Colic lymph node (tissue), 1 donor: ENCODE measurements around the gene LMOD2.

DNA sequence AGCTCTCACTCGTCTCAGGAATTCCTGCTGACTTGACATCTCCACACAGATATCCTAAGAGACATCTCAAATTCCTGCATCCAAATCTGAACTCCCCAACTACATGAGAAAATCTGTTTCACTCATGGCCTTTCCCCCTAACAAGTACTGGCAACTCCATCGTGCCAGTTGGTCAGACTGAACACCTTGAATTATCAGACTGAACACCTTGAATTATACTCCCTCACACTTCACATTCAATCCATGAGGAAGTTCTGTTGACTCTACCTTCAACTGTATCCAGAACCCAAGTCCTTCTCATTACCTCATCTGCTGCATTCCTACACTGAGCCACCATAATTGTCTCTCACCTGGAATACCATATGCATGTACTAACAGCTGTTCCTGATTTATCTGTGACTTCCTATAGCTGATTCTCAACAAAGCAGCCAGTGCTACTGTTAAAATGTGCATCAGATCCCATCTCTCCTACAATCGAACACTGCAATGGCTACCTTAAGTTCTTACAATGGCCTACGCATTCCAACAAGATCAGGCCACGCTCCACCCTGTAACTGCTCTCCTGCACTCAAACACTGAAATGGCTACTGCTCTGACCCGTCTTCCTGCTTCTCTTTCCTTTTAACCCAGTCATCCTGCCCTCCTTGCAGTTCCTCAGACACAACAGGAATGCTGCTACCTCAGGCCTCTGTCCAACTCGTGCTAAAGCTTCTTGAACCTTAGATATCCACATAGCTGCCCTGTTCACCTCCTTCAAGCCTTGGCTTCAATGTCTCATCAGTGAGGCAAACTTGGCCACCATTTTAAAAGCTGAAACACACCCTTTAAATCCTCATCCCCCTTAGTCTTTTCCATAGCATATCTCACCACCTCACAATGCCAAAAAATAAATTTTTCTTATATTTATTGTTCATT lies 110.7 kb downstream of the CTTNBP2 start:
- PRO-cap: no peak

GRCh38 chr7:117773678-117773943 lies 99.6 kb downstream of the CTTNBP2 start:
- PRO-cap: no peak

GRCh38 chr7:117963900-117964144 lies 90.6 kb upstream of the CTTNBP2 start:
- PRO-cap: no peak

DNA sequence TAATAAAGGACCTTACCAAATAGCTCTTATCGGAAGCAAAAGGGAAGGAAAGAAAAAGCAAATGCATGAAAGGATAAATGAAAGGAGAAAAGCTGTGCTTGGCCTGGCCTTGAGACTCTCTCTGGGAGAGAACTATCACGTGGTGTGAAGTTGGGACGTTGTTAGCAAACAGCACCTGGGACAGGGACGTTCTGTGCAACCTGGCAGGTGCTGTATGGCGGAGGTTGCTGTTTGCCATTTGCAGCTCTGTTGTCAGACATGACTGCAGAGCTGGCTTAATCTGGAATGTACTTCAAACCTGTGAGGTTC lies 800.6 kb upstream of the KCND2 start:
- PRO-cap: no peak

DNA sequence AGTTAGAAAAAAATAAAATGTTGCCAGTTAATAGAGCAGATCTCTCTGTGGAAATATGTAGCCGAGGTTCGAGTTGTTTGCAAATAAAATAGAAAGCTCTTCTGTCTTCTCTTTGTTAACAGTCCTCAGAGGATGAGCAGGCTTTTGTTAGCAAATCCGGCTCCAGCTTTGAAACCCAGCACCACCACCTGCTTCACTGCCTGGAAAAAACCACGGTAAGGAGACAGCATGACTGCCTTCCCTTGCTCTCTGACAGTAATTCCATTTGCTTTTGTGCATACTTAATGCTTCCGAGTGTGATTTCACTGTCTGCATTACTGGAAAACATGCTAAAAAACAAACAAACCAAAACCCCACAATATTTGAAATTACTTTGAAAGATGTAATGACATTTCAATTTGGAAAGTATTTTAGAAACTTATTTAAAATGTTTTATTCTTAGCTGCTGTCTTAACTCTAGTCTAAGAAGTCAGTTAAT lies 115.5 kb downstream of the TSPAN12 start:
- PRO-cap: no peak

DNA sequence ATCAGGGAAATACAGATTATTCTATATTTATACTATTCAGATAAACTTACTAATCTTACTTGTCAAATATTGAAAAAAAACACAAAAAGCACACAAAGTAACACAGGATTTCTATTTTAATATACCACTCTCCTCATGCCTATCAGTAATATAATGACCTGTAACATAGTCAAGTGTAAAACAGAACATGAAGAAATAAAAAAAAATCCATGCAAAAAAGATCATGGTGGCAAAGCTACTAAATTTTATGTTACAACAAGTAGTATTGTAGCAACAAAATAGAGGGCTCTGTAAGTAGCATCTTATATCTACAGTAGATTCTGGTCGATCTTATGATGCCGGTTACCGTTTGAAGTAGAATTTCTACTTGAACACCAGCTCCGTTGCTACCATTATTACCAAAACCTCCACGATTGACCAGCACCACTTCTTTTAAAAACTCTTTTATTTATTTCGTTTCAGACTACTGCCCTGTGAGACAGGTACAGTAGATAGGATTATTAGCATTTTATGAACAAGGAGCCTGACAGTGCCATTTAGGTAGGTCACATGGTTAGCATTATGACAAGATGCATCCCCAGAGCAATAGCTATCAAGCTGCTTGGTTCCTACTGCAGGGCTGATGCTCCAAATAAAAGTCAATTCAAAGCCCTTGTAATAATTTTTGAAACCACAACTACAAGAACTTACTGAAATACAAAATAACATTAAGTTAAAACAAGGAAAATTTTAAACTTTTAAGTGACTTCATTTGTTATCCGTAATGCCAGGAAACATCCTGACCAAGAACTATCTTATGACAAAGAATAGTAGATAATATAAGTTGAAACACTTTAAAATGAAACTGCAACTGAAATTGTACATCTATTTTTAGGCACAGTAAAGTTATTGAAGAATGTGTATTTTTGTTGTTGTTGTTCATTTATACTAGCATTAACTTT lies 2.2 kb downstream of the CPED1 start:
- PRO-cap: no peak

DNA sequence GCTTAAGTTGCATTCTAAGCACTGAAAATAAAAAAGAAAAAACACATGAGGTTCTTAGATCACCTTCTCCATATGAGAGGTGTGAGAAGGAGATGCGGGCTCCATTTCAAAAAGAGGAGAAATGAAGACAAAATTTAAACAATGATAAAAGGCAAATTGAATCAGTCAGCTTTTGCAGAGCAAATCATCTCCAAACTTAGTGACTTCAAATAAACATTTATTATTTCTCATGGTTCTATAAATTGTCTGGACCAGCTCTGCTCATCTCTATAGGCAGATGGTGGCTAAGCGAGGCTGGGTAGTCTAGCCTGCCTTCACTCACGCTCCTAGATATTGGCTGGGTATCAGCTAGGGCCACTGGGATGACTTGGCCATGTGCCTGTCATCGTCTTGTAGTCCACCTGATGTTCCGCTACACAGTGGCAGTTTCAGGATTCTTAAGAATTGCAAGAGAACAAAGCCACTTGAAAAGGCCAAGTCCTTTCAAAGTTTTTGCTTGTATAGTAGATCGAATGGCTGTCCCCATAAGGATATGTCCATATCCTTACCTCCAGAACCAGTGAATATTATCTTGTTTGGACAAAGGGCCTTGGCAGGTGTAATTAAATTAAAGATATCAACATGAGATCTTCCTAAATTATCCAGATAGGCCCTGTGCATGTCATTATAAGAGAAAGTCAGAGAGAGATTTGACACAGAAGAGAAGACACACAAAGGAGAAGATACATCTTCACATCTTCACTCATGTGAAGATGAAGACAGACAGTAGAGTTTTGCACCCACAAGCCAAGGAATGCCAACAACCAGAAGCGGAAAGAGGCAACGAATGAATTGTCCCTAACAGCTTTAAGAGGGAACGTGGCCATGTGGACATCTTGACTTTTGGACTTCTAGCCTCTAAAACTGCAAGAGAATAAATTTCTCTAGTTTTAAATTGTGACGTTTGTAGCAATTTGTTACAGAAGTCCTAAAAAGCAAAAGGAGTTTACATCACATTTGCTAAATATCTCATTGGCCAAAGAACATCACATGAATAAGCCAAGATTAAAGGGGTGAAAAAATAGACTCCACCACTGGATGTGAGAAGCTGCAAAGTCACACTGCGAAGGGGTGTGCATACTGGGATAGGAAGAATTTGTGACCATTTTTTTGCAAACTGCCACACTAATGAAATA lies 123.6 kb downstream of the CPED1 start:
- PRO-cap: no peak

DNA sequence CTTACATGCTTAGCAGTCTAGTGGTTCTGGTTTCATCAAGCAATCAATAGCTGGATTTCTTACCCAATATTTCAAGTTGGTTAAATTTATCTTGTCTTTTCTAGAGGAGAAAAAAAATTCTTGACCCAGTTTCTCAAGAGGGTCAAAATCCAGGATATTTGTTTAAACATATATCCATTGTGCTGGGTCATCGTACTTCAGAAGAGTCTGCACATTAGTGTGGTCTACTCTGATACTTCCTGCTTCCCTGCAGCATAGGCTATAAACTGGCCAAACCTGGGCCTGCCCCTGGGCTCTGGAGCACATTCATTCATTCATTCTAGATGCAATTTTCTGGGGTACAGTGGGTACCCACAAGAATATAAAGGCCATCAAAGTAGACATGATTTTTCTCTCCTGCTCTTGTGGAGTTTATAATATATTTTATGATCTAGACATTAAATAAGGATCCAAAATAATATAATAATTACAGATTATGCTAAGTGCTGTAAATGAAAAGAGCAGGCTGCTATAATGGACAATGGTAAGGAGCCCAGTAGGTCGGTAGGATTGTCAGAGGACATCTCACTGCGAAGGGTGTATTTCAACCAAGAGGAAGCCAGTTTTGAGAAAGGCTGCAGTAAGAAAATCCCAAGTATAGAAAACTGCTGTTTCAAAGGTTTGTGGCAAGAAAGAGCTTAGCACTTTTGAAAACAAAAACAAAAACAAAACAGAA lies 141.9 kb upstream of the WNT16 start:
- PRO-cap: no peak

DNA sequence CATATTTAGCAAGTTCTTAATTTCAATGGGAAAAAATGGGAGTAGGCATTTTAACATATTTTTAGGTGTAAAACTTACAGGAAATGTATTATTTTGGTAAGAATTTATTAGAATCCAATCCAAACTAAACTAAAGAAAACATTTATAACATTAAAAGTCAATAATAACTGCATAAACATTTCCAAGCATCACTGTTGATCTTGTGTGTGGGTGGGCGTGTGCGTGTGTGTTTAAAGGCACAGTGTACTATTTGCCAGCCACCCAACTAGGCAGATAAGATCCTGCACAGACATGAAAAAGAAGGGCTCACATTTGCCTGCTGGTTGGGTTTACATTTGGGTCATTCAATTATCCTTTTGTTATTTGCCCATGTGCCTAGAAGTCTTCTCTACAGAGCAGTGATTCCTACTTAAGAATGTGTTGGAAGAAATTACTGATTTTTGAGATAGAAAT lies 31.0 kb upstream of the WNT16 start:
- PRO-cap: no peak

GRCh38 chr7:121329348-121329910 lies 629 bp downstream of the WNT16 start:
- PRO-cap: no peak

DNA sequence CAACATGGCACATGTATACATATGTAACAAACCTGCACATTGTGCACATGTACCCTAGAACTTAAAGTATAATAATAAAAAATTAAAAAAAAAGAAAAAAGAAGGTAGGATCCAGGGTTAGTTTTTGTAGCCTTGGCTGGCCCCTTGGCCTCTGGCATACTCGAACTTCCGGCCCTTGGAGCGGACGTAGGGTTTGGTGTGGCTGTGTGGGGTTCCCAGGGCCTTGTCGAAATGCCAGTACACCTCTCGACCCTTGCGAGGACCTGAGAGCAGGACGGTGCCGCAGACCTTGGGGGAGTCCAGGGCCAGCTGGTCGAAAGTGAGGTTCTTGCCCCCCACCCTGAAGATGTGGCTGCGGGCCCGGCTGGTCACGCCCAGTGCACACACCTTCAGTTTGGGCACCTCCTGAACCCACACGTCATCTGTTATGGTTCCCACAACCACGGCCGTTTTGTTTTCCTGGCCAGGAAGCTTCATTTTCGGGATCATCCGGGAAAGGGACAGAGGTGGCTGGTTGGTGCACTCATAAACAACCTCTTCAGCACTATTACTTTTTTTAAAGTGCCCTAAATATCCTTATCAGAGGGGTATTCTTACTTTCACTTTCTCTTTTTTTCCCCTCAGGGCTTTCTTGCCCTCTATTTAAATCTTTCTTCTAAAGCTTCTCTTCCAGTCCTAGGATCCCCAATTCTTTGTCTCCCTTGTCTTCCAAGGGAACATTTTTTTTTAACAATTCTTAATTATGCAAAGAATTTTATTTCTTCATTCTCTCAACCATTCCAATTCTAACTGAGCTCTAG lies 44.8 kb upstream of the FAM3C start:
- PRO-cap: no peak

- PRO-cap: no peak
Observed at GRCh38 chr7:121832410-121832754, 40.6 kb upstream of the PTPRZ1 start.

- PRO-cap: bidirectional peak, plus-strand start at chr7:122144516, minus-strand start at chr7:122144239
Observed at GRCh38 chr7:122144333-122144801, 318 bp upstream of the AASS start.

- PRO-cap: no peak
Observed at GRCh38 chr7:122702272-122702774, 399 bp downstream of the RNF148 start.

DNA sequence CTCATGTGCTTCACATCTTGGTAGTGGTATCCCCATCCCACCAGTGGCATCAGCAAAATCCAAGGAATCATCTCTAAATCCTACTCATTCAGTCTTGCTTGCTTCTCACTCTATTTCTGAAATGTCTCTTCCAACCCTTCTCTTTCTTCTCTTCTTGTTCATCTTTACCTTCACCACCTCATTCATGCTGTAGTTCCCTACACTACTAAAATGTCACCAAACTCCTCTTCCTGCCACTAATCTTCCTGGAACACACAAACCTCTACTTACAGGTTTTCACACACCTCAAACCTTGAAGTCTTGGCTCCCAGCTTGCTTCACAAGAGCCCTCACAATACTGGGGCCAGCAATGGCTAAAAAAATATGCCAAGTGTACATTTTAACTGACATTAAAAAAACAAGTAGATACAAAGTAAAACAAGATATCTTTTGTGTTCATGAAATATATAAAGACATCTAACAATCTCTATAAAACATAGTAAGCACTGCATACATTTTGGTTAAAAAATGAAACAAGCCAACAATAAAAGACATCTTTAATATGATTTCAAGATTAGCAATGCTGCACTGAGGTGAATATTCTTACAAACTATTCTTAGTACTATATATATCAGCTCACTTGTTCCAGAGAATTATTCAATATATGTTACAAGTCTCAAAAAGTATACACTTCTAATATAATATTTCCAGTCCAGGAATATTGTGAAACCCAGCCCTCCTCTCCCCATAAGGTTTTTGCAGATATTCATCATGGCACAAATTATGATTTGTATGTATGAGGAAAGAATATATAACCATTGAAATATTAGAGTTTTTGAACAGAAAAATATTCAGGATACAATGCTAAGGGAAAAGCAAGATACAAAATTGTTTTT lies 29.7 kb downstream of the CADPS2 start:
- PRO-cap: no peak

- PRO-cap: no peak
Observed at GRCh38 chr7:122885873-122886356, 345 bp downstream of the CADPS2 start.

DNA sequence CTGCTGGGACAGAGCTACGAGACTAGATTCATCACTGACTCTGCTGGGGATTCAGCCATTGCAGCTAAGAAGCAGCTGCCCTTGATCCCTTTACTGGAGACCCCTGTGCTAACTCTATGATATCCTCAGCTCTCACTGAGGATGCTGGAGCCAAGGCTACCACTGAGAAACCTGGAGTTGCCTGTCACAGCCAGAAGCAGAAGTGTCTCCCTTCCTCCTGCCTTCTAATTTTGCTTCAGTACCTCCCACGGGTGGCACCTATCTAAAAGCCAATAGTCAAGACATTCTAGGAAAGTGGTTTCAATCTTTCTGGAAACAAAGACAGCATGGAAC lies 126.6 kb downstream of the IQUB start:
- PRO-cap: no peak

DNA sequence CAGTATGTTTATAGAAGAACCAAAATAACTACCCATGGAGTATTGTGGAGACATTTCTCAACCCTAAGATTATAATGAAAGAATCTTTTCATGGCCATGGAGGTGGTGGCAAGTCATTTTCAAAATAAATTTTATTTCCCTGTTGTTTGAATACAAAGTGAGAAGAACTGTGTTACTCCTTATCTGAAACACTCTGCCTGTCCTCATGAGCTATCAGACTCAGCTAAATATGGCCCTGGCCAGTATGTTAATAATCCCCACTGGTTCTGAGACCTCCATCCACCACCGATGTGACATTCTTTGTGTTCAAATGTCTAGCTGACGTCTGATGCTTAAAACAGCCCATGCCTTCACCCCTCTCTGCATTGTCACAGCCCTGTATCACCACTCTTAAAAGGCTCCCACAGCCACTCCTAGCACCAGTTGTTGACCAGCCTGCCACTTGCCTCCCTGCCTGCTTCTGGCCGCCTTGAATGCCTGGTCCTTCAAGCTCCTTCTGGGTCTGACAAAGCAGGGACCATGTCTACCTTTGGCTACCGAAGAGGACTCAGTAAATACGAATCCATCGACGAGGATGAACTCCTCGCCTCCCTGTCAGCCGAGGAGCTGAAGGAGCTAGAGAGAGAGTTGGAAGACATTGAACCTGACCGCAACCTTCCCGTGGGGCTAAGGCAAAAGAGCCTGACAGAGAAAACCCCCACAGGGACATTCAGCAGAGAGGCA lies at the start of gene LMOD2:
LMOD2 (plus strand) TSS at position 422 of the 723 bp plus-strand sequence.
- PRO-cap: no peak

DNA sequence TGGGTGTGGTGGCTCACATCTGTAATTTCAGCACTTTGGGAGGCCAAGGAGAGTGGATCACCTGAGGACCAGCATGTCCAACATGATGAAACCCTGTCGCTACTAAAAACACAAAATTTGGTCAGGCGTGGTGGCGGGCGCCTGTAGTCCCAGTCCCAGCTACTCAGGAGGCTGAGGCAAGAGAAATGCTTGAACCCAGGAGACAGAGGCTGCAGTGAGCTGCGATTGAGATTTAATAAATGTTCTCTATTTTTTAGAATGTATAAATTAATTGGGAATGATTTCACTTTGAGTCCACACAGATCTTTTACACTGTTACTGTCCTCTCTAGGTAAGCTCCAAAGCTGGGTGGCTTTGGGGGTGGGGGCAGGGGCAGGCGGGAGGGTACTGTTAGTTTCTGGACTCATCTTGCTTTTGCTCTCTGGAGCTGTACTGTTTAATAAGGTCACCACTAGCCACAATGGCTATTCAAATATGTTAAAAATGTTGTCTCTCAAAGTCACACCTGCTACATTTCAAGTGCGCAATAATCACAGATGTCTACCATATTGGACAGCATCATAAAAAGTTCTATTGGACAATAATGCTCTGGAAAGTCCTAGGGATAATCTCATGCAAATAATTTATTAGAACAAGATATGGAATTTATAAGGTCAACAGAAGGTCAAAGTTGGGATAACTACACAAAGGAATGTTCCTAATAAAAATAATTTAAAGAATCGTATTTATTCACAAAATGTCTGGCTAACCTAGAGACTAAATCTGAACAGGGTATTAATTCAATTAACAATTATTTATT lies 27.0 kb downstream of the WASL start:
- PRO-cap: no peak

GRCh38 chr7:123750256-123750657 lies 1.5 kb upstream of the WASL start:
- PRO-cap: no peak